ENCODE measurements around a stretch of chr20.

GRCh38 chr20:50246665-50247351 is 56.2 kb downstream of the CEBPB start:
- RAMPAGE, total RNA = no peak

- RAMPAGE, total RNA = no peak
Observed at GRCh38 chr20:50266784-50267909, 76.5 kb downstream of the CEBPB start.

GRCh38 chr20:50274538-50275472 is 84.2 kb downstream of the CEBPB start:
- RAMPAGE, total RNA = no peak

DNA sequence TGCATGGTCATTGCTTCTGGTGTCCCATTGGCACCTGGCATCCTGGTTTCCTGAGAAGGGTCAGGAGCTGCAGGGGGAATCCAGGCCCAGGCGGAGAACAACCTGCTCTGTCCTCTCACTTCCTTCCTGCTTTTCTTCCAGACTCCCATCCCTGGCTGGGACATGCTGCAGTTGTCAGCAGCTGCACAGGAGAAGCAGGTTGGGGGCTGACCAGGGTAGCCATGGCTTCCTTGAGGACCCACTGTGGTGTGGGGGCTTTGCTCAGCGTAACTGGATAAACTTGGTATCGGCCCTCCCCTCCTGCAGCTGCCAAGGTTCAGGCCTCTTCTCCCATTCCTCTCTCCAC is 155.2 kb downstream of the CEBPB start:
- RAMPAGE, total RNA = no peak

GRCh38 chr20:50368684-50369308 is 141.4 kb upstream of the PTPN1 start:
- RAMPAGE, total RNA = no peak

DNA sequence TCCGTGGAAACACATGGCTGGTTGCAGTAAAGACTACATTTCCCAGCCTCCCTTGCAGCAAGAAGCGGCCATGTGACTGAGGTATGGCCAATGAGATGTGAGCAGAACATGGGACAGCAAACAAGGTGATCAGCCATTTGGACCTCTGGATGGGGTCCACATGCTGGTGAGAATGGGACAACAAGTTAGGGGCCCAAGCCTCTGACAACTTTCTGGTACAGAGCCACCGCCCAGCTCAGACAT is 42.1 kb upstream of the PTPN1 start:
- RAMPAGE, total RNA = no peak

DNA sequence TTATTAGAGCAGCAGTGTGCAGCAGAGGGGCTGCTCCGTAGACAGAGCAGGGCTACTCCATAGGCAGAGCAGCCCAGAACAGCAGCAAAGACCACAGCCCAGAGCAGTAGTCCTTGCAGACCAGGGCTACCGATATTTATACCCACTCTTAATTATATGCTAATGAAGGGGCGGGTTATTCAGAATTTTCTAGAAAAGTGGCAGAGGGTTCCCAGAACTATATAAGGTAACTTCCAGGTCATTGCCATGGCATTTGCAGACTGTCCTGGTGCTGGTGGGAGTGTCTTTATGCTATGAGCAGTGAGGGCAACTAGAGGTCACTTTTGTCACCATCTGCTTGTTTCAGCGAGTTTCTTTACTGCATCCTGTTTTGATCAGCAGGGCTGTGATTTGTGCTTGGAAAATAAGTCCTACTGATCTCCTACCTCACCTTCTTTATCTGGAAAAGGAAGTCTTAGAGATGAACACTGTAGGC is 39.8 kb upstream of the PTPN1 start:
- RAMPAGE, total RNA = no peak

GRCh38 chr20:50513031-50513382 is 2.8 kb downstream of the PTPN1 start:
- RAMPAGE, total RNA = no peak

- RAMPAGE, total RNA = no peak
Observed at GRCh38 chr20:50561166-50562109, 51.3 kb downstream of the PTPN1 start.

DNA sequence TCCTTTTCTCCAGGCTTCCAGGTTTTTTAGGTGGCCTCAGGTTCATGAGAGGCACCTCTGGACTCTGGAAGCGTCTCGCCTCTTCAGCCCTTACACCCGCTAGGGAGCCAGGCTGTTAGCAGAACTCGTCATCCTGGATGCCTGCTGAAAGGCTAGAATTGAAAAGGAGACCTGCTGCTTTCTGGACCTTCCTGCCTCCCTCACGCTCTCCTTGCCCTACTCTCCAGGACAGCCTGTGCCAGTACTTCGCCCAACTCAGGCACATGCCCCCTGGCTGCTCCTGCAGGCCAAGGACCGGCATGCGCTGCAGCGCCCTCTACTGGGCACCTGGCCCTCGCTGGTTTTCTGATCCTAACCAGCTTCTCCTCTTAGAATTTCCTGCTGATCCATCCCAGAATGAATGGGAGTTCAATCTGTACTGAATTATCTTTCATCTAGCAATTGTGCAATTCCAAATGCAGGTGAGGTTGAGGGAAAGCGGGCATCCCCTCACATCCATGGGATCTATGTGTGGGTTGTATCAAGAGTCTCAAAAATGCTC is 77.9 kb downstream of the PTPN1 start:
- RAMPAGE, total RNA = no peak

DNA sequence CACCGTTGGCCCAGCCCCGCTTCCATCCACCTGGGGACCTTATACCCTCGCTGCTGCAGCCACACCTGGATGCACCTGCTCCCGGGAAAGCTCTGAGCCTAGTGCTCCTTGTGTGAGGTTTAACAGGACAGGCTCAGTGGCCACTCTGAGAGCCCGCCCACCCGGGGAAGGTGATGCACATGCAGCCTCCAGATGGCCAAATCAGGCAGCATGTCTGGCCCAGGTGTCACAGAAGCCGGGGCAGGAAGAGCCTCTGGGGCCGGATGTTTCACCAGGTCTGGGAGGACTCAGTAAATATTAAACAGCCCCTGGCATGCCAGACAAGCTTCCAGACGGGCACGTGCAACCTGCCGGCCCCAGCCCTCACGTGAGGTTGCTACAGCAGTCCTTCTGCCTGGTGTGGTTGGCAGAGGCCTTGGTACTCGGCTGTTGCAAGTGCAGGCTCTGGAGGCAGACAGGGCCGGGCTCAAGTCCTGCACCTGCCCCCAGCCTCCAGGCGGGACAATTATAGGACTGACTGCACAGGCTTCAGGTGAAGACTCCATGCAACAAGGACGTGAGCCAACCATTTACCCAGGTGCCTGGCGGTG is 66.8 kb downstream of the RIPOR3 start:
- RAMPAGE, total RNA = no peak

DNA sequence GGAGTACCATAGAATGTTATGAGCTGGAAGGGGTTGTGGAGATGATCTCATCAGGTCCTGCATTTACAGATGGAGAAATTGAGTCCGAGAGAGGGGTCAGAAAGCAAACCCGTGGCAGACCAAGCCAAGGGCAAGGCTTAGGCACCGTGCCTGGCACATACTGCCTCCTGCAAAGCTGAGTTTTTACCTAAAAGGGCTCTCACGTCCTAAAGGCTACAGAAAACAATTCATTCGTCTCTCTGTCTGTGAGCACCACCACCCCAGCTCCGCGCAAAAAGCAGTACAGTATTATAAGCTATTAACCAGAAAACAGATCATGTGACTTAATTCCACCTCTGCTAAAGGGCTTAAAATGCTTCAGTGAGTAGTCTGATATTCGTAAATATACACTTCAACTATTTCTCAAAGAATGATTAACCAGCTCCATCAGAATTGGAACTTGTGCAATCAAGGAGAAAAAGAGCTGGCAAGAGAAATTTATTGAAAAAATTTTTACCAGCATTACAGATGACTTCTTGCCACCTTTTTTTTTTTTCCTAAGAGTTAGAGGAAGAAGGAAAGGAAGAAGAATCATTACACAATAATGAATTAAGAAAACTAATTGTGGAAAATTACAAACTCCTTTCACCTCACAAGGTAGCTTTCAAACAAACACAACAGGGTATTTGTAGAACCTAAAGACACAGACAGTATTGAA is 3.4 kb upstream of the PARD6B start:
- RAMPAGE, total RNA = no peak

GRCh38 chr20:50735129-50736459 is 4.2 kb downstream of the PARD6B start:
- RAMPAGE, total RNA = no peak

- RAMPAGE, total RNA = no peak
Observed at GRCh38 chr20:50756265-50756732, 24.9 kb downstream of the PARD6B start.

- RAMPAGE, total RNA = no peak
Observed at GRCh38 chr20:50799522-50800060, 4.7 kb downstream of the BCAS4 start.

DNA sequence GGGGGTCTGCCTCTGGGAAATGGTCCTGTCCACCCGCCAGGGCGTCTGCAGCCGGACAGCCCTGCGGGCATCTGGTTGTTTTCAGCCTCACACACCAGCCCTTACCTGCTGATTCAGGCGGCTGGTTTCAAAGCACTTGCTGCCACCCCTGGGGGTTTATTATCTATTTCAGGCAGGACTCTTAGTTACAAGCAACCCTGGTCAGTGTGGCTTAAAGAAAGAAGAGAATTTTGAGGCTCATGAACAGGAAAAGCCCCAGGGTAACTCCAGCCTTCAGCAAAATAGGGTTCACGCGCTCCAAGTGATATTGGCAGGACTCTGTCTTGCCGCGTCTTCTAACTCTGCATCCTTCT is 59.9 kb downstream of the ADNP start:
- RAMPAGE, total RNA = no peak

GRCh38 chr20:51400228-51400909 is 142.2 kb downstream of the NFATC2 start:
- RAMPAGE, total RNA = no peak

- RAMPAGE, total RNA = no peak
Observed at GRCh38 chr20:51497910-51498547, 44.5 kb downstream of the NFATC2 start.

DNA sequence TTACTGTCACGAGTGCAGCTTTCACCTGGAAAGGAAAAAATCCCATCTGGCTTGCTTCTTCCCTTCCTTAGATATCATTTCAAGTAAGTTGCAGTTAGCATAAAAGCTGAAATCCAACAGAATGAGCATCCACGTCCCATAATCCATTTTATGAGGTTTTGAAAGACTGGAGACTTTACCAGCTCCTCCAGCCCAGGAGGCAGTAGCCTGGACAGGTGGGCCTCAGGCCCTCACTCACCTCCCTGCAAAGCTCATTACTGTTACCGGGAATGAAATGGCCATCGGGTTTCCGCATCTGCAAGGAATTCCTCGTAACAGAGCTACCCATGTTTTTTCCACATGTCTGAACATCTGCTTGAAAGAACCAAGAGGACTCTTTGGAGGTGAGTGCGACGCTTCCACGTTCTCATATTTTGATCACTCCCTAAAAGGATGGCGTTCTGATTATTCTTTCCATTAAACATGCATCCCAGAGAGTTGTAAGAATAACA is 32.8 kb downstream of the NFATC2 start:
- RAMPAGE, total RNA = no peak

DNA sequence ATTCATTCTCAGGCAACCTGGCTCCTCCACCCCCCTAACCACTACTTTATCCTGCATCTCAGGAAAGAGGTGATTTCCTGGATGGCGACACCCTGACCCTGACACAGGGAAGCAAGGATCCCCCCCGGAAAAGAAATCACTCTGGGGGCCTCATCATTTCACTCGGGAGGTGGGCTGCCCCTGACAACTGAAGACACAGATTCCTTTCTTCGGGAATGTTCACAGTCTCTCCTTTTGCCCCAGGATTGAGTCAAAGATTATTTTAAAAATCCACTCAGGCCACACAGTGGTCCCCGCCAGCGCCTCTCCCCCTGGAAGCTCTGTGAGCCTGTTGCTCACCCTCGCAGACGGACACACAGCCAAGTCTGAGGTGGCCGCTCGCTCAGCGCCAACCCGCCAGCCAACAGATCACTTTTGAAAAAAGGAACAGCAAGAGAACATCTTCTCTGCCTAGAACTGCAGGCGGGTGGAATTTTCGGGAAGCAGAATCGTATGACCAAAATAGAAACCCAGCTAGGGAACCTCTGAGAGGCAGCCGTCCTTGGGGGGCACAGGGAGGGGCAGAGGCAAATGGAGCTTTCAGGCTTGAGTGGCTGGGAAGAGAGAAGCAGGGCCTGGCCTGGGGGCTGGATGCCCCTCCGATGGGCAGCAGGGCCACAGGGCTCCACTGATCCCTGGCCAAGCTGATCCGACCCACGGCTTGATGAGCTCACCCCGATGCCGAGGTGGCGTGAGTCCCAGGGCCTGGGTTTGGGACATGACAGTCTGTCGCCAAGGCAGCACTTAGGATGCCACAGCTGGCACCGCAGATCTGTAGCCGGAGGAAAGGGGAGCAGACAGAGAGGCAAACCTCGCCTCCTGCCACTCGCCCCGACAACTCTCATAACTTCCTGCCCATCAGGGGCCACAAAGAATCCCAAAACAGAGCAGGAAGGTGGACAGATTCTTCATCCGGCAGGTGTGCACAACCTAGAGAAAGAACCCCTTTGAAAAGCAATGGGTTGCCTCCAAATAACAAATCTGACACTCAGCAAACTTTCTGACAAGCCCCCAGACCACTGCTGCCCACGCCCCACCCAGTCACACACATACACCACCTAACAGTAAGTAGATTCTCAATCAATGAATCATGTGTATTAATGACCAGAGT is 9.9 kb downstream of the NFATC2 start:
- RAMPAGE, total RNA = no peak